Duodenum (tissue), 1 donor: Measurements from ENCODE around the genes PIK3R3, CYP4X1 and PDZK1IP1.

DNA sequence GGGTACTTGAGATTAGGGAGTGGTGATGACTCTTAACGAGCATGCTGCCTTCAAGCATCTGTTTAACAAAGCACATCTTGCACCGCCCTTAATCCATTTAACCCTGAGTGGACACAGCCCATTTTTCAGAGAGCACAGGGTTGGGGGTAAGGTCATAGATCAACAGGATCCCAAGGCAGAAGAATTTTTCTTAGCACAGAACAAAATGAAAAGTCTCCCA lies 10.6 kb downstream of the IPP start:
- PRO-cap: no peak

GRCh38 chr1:45766964-45767343 lies 16.5 kb upstream of the IPP start:
- PRO-cap: no peak

GRCh38 chr1:46036525-46037708 lies 95.5 kb downstream of the PIK3R3 start:
- PRO-cap: no peak

GRCh38 chr1:46093678-46093923 lies 38.8 kb downstream of the PIK3R3 start:
- PRO-cap: no peak

GRCh38 chr1:46131391-46132014 lies 926 bp downstream of the PIK3R3 start:
- PRO-cap: no peak

GRCh38 chr1:46132431-46132749 lies at the start of gene PIK3R3:
TSS of gene PIK3R3 (minus strand) at chr1:46132629.
- PRO-cap: unidirectional peak, minus-strand start at chr1:46132500; bidirectional peak, plus-strand start at chr1:46132973, minus-strand start at chr1:46132625

GRCh38 chr1:46134719-46135401 lies 2.4 kb upstream of the PIK3R3 start:
- PRO-cap: no peak

DNA sequence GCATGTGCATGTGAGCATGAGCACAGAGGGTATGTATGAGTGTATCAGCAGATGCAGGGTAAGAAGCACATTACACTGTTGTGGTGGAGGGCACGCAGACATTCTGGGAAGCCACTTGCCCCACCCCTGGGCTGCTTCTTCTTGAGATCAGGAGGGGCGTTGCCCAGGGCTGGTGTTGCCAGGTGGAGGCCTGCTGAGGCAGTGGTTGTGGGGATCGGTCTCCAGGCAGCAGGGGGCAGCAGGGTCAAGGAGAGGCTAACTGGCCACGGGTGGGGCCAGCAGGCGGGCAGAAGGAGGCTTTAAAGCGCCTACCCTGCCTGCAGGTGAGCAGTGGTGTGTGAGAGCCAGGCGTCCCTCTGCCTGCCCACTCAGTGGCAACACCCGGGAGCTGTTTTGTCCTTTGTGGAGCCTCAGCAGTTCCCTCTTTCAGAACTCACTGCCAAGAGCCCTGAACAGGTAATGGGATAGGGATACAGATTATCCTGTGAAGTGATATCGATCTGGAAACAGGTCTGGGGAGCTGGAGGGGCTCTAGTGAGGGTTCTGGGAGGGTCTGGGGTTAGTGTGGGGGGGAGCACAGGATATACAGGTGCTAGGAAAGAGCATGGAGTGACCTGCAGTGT lies 4.0 kb upstream of the P3R3URF start:
- PRO-cap: unidirectional peak, plus-strand start at position 330 of the sequence

- PRO-cap: no peak
Observed at GRCh38 chr1:46182818-46183935, 6.9 kb upstream of the P3R3URF start.

DNA sequence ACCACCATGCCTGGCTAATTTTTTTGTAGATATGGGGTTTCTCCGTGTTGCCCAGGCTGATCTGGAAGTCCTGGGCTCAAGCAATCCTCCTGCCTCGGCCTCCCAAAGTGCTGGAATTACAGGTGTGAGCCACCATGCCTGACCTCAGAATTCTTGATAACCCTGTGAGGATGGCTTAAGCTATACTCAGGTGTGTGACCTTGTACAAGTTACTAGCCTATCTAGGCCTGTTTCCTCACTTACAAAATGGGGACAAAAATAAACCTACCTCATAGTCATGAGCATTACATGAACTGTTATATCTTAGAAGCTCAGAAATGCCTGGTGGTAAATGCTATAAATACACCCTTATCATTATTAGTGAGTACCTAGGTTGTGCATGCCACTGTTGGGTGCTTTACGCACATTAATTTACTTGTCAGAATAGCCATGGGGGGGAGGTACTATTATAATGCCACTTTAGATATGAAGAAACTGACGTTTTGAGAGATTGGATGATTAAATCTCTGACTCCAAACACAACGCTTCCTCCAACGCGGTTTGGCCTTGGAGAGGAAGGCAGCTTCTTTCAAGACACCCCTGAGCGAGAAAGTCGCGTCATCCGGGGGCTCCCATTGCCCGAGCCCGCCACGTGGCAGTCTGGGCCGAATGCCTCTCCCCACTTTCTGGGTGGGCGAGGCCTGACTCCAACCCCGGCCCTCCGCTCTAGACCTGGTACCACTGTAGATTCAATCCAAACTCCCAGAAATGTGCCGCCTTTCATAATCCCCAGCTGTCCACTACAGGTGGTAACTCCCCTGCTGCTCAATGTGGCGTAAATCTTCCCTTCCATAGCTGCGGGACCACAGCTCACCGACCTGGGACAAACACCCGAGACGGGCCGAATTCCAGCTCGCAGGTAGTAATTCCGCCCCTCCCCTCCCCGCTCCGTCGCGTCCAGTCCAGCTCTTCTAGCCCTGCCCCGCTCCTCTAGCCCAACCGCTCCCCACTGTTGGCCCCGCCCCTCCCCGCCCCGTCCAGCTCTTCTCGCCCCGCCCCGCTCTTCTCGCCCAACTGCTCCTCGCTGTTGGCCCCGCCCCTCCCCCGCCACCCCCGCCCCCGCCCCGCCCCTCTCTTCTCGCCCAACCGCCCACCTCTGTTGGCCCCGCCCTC lies 780 bp upstream of the RAD54L start:
- PRO-cap: unidirectional peak, minus-strand start at position 542 of the sequence; bidirectional peak, plus-strand start outside the sequence, minus-strand start at position 903 of the sequence

GRCh38 chr1:46362114-46362627 lies 21.6 kb downstream of the NSUN4 start:
- PRO-cap: no peak

GRCh38 chr1:46369980-46370456 lies 24.1 kb upstream of the FAAH start:
- PRO-cap: no peak

DNA sequence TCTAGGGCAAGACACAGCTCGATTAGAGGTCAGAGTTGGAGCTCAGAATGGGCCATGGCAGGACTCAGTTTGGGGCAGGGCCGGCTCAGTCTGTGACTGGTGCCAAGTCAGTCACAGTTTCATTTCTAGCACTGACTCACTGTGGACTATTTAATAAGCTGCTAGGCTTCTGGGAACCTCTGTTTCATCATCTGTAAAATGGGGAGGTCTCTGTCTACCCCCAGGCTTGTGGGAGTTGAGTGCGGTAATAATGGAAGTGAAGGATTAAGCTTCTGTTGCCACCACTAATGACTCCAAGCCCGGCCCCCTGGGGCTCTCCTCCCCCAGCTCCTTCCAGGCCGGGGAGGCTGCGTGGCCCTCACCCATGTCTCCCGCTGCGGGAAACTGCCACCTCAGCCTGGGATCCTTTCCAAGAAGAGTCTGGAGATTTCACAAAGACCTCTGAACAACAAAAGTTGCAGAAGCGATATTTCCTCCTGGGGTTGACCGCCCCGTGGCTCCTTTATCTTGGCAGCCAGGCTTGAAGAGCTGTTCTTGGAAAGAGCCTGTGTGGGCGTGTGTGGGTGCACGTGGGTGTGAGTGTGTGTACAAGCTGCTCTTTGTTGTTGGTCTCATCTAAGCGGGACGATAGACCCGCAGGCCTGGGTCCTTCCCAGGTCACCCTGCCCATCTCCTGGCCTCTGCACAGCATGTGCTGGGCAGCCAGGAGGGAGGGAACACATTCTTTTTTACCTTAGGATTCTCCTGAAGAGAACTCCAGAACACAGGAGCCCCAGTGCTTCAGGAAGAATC lies 12.9 kb downstream of the TMEM275 start:
- PRO-cap: no peak

- PRO-cap: no peak
Observed at GRCh38 chr1:46643041-46643544, 25.1 kb downstream of the ATPAF1 start.

DNA sequence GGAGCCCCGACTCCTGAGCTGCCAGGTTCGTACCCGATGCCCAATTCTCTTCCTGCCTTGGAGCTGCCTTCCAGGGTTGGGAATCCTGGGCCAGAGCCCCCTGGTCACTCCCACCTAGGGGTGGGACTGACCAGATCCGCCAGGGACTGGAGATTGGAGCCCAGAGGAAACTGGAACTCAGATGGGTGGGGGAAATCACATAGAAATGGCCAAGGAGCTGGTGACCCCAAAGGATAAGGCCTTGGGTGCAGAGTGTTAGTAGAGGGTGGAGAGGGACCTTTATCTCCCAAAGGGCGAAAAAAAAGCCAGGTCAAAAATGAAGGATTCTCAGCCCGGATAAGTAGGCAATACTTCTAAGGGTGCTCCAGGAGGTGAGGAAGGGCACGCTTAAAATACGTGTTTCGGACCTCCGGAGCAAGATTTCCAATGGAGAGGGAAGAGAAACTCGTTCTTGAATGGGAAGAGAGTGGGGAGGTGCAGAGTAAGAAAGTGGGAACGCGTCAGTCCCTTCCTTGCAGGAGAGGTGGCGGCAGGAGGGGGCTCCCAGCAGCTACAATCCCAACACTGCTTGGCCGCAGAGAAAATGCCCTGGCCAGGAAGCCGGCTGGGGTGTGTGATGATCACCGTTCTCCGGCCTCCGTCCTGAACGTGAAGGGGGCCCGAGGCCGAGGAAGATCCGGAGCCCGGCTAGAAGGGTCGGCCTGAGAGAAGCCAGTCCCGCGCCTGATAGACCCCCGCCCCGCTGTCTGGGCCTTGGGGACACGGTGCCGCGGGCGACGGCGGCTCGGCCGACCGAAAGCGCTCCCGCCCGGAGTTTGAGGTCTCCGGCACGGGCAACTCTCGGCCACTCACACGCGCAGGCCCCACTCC lies 572 bp downstream of the EFCAB14 start:
- PRO-cap: no peak

GRCh38 chr1:47023363-47024541 lies at the start of gene CYP4X1:
TSS of gene CYP4X1 (plus strand) at chr1:47023669.
- PRO-cap: unidirectional peak, plus-strand start at chr1:47023575

GRCh38 chr1:47181855-47182308 lies 8.0 kb downstream of the PDZK1IP1 start:
- PRO-cap: no peak

DNA sequence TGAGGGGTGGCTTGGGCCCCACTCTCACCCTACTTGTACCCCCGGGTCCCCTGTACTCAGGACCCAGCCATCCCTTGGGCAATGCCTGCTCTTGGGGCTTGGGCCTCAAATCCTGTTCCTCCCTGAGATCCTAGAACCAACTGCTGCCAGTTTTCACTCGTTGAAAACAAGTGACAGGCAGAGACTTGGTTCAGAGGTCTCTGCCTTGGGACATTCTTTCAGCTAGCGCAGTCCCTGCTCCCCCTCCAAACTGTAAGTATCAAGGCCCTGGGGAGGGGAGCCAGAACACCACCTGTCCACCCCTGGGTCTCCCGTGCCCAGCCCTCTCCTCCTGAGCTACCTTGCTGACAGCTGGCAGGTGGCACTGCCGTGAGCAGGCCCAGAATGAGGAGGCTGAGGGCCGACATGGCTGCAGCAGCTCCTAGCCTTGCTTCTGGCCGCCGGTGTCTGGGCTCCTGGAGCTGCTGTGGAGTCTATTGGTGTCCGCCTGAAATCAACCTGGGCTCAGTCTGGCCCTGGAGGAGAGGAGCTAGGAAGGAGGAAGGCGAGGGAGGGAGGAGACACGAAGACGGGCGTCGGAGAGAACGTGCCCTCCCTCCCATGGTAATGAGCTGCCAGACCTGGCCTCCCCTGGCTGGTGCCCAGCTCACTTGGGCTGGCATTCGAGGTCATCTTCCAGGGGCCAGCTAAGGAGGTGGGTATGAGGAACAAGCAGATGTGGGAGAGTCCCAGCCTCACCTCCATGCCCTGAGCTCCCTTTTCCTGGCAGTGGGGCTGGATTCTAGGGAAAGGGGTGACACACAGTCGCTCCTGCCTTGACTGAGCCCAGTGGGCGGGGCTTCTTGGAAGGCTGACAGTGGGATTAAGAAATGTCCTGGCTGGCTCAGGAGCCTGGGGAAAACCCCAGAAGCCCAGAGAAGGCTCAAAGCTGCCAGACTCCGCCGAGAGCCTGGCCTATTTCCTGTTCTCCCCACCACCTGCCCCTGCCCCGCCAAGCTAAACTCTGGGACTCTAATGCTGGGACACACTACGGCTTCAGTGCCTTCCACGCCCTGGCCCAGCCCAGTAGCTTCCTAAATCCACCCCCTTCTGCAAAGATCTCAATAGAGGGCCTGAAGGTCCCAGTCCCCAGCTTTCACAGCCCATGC lies at the start of gene PDZK1IP1:
Gene PDZK1IP1, minus strand, starts transcription at position 511 of the 1,148 bp plus-strand sequence.
- PRO-cap: unidirectional peak, minus-strand start at position 511 of the sequence

DNA sequence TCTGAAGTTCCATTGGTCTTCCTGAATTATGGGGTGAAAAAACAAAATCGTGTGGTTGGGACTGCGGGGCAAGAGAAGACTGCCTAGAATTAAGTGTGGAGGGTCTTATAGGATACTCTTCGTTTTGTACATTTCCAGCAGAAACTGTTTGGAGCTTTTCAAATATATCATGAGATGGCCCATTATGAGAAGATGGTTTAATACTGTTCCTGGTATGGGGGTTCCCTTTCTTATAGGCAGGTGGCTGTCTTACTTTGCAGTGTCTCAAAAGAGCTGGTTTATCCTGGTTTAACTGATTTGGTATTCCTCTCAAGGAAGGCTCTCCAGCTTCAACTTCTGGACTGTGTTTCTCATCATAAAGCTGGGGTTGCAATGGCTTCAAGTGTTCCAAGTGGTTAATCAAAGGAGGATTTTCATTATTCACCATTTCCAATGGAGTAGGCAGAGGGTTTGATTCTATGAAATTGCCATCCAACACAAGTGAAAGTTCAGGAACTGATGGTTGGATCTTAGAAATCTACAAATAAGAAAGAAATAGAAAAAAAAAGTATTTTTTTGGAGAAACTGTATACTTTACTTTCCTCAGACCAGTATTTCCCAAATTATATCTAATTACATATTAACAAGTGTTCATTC lies 33.1 kb downstream of the STIL start:
- PRO-cap: no peak

DNA sequence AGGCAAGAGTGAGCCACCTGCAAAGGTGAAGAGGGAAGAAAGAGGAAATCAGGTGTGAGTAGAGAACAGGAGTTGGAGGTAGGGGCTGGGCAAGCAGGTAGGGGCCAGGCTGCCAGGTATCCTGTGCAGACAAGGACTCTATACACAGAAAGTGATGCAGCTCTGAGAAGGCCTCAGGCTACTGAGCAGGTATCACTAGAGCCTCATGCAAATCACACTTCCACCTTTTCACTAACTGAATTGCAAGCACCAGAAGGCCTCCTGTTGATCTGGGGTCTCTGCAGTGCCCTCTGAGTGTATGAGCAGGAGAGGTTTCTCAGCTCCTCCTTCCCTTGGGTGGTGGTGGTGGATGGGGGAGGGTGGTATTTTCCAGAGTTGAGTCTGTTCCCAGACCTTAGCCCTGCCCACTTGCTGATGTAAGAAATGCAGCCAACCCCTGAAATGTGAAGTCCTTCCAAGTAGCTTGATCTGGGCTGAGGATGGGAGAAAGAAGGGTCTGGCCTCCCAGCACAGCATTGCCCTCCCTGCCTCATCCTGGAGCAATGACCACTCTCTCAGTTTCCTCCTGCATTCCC lies 6.4 kb upstream of the FOXD2 start:
- PRO-cap: no peak